A172 (cell line): ENCODE data around the gene UMPS.

- RAMPAGE, long total RNA = no peak
Observed at GRCh38 chr3:122714223-122714333, 33.4 kb downstream of the PARP14 start.

DNA sequence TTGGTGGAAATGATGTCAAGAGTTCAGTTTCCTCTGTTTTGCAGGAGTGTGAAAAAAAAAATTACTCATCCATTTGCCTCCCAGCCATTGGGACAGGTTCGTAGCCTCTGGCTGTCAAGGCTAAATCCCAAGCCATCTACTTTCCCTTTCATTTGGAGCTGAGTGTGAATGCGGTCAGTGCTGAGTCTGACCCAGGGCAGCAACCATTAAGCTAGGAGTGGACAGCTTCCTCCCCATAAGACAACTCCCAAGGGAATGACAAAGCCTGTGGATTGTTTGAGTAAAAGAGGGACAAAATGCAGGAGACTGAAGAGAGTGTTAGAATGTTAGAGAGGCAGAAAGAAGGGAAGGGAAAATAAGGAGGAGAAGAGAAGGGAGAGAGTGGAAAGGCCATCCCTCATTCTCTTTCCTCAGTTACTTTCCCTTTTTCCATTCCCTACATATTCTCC is 33.7 kb downstream of the PARP14 start:
- RAMPAGE, long total RNA = no peak

DNA sequence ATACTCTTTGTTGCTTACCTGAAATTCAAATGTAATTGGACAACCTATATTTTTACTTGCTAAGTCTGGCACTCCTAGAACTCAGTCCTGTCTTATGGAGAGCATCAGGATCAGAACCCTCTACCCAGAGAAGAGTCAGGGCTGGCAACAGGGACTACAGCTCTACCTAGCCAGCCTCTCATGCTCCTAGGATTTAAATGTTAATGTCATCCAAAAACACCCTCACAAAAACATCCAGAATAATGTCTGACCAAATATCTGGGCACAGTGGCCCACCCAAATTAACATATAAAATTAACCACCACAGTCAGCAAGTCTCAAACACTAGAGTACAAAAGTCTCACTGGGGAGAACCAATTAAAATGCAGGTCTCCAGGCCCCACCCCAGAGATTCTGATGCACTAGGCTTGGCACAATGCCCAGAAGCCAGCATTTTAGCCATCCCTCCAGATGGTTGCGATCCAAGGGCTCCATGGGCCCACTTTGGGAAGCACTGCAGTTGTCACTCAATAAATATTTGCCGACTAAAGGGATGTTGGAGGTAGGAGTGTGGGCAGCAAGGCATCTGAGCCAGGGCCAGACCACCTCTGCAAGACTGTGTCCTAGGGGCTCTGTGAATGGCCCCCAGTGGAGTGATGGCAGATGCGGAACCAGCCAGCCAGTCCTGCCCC is 50.0 kb downstream of the SEMA5B start:
- RAMPAGE, long total RNA = no peak

DNA sequence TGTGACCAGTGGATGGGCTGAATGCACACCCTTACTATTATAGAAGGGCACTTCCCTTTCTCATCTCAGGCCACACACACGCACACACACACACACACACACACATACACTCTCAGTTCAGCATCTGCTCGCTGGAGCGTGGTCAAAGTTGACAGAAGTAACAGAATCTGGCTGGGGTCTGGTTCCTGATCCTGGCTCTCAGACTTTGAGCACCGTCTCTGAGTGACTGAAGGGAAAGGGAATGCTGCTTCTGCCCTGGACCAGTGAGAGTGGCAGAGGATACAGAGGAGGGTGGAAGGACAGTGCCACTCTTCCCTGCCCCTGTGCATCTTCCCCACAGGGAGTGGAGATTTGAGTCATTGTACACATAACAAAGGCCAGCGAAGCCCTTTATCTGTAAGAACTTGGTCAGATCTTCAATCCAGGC is 38.8 kb downstream of the PDIA5 start:
- RAMPAGE, long total RNA = no peak

DNA sequence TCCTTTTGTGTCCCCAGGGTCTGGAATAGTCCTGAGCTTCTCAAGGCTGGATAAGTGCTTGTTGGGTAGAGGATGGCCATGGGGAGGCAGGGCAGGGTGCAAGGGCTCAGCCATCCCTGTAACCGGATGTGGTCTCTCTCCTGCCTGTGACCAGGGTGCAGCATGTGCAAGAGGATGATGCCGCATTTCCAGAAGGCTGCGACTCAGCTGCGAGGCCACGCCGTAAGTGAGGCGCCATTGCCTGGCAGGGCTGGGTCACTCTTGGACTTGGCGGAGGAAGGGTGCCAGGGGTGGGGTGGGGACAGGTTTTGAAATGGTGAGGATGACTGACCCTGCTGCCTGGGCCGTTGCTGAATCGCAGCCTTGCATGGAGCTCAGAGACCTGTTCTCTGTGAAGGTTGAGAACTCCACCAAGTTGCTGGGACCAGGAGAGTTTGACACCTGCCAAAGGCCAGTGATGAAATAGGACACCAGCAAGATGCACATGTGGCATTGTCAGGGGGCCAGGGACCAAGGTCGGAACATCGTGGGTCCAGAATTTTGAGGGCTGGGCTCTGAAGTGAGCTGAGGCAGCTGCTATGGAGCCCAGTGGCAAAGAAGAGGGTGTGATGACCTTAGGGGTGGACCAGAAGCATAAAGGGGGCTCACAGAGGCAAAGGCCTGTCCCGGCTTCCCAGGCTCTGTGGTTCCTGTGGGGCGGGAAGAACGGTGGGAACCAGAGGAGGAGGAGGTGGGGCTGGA is 49.4 kb downstream of the PDIA5 start:
- RAMPAGE, long total RNA = no peak

DNA sequence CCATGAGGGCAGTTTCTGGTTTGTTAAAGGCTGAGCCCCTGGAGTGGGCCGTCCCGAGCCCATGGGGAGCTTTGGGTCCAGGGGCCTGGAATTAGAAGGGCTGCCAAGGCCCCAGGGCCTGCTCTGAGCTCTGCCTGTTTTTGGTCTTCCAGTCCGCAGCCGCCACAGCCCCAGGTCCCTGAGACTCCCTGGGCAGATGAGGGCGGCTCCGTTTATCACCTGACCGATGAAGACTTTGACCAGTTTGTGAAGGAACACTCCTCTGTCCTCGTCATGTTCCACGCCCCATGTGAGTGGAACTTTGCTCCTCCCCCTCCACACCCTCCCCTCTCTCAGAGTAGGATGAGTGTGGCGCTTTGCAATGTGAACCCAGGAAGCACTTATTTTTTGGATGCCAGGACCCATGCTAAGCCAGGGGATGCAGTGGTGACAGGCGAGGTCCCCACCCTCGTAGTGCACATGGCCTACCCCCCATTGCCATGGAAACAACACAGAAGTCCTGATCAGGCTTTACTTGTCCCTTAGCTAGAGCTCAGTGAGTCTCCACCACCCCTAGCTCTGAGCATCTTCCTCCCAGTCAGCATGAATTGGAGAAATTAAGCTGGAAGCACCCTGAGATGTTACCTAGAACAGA is 63.6 kb downstream of the PDIA5 start:
- RAMPAGE, long total RNA = no peak

GRCh38 chr3:123210277-123211556 is 9.0 kb downstream of the SEC22A start:
- RAMPAGE, long total RNA = no peak

DNA sequence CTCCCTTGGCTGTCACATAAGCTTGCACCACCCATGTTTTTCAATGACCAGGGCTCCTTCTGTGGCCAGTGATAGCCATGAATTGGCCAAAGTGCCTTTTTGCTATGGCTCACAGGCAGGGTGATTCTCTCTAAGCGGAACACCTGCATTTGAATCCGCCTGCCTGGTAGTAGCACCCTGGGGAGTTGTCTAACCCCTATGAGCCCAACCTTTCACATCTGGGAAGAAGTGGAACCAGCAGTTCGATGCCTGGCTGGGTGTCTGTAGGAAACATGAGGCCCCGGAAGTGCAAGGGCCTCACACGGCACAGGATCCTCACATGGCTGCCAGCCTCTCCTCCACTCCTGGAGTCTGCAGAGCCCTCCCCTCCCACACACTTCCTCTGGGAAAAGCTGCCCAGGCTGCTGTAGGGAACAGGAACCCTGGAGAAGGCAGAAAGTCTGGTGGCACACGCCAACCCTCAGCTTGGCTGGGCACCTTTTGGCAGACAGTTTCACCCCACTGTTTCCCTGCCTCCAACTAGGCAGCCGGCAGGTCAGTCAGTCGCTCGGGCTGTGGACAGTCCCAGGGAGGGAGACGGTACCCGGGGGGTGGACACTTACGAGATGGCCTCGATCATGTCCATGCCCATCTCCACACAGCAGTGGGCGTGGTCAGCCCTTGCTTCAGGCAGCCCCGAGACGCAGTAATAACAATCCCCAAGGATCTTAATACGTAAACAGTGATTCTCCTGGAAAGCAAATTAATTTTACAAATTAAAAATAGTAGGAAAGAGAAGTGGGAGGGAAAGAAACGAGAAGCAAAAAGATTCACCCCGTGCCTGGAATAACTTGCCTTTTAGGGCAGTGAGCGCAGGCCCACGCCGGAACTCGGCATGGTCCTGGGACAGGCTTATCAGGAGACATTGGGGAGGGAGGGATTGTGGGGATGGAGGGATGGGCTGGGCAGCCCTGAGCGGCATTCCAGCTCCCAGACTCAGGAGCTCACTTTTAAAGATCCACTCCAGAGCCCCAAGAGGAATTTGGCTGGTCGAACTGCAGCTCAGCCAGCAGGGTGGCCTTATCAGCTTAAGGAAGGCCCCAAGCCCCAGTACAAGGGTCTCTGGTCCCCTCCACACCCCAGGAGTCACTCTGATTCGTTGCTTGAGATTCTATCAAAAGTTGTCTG is 118.2 kb downstream of the ADCY5 start:
- RAMPAGE, long total RNA = no peak

DNA sequence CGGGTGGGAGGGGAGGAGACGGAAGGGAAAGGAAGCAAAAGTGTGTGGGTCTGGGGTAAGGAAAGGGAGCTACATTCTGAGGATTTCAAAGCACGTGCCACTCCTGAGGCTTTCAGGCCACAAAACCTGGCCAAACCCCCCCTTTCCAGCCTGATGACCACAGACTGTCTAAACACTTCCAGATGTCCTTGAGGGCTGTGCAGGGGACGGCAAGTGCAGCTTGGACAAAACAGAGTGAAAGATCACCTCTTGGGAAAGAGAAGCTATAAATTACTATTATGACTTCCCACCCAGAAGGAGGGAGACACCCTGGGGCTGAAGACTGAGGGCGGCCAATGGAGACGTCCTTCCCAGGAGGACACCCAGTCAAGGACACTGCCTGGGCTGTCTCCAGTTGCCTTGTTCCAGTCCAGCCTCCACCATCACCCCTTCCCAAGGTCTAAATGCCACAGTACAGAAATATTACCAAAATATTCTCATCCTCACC is 57.7 kb downstream of the ADCY5 start:
- RAMPAGE, long total RNA = no peak

DNA sequence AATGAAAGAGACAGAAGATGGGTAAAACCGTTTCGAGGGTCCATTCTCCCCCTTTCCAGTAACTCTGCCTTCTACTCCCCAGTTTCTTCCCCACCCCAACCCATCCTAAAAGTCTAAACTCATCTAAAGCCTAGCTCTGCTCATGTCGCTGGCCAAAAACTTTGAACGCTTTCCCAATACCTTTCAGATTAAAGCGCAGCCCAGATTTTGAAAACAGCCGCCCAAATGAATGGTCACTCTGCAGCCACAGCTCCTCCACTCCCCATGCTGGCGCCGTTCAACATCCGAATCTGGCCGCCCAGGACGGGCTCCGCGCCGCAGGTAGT is 668 bp downstream of the HACD2 start:
- RAMPAGE, long total RNA = no peak

DNA sequence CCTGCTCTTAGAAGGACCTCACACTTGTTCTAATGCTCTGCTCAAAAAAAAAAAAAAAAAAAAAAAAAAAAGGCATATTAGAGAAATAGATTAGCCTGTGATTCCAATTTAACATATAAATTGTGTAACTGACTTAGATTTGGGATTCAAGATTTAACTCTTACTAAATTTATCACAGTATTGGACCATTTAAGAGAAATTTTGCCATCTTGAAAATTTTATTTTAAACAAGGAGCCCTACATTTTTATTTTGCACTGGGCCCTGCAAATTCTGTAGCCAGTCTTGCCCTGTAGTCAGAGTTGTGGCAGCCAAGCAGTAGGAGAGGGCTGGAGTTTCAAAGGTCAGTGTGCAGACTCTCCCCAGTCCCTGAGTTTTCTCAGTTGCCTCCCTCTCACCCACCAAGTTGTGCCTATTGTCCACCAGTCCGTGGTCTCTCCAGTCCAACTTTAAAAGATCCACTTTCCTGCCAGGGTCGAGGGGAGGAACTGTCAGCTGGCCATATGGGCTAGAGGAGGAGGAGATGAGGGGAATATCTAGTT is 19.1 kb upstream of the HACD2 start:
- RAMPAGE, long total RNA = no peak

DNA sequence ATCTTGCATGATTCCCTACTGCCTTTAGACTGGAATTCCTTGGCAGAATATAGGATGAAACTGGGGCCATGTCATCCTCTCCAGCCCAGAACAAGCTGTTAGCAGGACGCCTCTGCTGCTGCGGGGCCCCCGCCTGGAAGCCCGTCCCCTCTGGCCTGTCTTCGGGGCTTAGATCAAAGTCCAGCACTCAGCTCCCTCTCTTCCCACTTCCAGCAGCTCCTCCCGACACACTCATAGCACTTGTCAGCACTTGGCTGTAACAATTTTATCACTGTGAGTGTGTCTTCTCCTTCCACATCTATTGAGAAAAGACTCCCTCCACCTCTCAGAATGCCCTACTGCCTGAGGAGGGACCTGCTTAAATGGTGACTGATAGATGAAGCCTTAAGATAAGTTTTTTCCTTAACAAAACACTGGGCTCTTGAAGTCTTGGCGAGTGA is 112.0 kb upstream of the HACD2 start:
- RAMPAGE, long total RNA = no peak

- RAMPAGE, long total RNA = no peak
Observed at GRCh38 chr3:123700350-123700702, 115.5 kb upstream of the HACD2 start.

- RAMPAGE, long total RNA = no peak
Observed at GRCh38 chr3:123950779-123951278, 10.2 kb downstream of the CCDC14 start.

GRCh38 chr3:124492583-124492995 is 237.7 kb upstream of the UMPS start:
- RAMPAGE, long total RNA = no peak

- RAMPAGE, long total RNA = no peak
Observed at GRCh38 chr3:124634596-124635654, 95.3 kb upstream of the UMPS start.

GRCh38 chr3:124730049-124730632 is at the start of gene UMPS:
UMPS (plus strand) TSS chr3:124730452.
- RAMPAGE, long total RNA = start-site peak on the plus strand at chr3:124730430-124730458, 759 and 763 reads in 2 replicates

DNA sequence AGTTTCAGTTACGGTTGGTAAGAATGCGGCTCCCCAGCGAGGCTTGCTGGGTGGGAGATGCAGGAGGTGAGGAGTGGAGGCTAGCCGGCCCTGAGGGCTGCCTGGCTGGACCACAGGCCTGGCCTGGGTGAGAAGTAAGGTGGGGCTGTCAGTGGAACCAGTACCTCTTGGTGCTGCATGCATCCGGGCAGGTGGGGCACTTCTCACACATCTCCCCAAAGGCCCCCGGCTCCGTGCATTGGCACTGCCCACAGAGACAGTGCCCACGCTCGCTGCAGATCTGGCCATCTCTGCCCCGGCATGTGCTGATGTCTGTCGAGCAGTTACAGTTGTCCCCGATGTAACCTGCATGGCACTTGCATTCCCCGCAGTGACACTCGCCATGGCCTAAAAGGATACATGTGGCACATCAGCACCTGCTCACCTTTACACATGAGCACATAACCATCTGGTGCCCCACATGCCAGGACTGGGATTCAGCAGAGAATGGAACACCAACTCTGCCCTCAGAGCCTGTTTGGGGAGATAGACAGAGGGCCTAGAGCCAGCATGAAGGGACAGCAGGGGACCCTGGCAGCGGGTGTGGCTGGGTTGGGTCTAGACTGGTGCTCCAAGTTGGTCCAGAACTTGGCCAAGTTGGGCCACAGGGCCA is 43.4 kb downstream of the UMPS start:
- RAMPAGE, long total RNA = no peak

DNA sequence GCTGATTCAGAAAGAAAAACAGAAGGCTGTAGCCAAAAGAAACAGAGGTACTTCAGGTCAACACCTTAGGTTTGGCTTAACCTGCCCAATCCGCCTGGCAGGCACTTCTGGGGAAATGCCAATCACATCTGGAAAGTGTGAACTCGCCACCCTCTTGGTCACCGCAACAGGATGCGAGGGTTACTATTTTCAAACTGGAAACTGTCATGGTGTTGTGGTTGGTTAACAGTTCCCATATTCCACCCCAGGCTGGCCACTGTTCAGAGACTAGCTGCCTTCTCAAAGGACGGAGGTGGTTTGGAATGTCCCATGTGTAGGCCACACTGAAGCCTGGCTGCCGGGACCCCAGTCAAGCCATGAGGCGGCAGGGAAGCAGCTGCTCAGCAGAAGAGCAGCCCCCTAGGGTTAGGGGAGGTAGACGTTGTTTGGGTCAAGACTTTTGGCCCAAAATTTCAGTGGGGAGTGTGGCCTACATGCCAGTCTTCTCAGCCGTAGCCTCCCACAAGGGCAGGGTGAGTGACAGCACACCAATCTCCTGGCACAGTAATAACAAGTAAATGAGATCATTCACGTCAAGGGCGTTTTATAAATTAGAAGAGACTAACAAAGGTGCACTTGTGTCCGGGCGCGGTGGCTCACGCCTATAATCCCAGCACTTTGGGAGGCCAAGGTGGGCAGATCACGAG is 54.6 kb downstream of the UMPS start:
- RAMPAGE, long total RNA = no peak

- RAMPAGE, long total RNA = no peak
Observed at GRCh38 chr3:124796308-124797098, 66.3 kb downstream of the UMPS start.